Bronchial lymph node (tissue), 1 donor: Measurements from ENCODE around the gene STAT4.

DNA sequence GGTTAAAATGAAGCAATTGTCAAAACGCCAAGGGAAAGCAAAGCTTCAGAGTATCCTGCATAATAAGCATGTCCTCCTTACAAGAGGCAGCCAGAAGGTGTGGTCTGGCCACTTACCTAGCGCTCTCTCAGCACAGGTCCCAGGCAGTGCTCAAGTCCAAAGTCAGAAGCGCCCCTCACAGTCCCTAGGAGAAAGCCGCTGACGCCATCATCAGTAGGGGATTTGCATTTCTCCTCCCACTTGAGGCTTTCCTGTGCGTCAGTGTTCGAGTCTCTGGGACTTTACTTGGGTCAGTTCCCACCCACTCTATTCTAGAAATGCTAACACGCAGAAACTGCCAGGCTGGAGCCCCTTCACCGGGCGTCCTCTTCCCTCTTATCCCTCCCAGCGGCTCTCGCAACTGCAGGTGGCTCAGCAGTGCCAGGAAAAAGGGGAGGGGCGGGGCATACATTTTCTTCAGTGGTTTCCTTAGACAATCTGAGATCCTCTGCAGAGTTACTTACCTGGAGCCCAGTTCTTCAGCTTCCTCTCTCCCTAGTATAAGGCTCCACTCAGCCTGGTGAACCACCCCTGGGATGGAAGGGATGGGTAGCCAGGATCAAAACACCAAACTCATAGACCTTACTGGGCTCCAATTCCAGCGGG lies at the start of gene STAT4:
Gene STAT4, minus strand, starts transcription at position 164 of the 645 bp plus-strand sequence.
- PRO-cap = bidirectional peak, plus-strand start at position 330 of the sequence, minus-strand start at position 129 of the sequence; bidirectional peak, plus-strand start at position 492 of the sequence, minus-strand start at position 382 of the sequence

DNA sequence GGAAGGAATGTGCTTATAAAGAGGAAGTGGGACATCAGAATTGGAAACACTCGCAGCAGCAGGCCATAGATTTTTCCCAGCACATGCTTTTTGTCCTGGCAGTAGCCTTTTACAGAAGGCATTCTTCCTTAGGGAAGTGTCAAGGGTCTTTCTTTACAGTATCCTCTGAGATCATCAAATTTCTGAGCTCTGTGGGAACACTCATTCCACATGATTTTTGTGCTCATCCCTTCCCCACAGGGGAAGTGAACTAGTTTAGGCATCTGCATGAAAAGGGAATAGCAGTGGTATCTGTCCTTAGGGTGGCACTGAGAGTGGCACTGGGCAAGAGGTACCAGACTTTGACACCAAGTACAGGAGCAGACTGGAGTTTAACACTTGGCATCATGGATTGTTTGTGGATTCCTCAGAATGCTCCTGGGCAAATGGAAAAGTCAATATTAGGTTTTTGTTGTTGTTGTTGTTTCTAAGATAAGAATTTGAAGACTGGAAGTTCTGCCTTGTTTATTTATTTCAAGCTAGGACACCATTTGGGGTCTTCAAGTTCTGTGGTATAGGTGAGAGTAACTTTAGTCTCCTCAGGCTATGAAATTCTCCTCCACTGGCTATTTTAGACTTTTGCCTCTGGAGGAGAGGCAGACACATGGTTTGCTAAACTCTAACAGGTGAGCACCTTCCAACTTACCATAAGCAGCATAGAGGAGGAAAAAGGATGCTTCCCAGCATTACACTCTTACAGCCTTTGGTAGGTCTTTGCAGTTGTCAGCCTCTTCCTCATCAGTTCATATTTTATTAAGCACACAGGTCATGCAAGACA lies 4.2 kb downstream of the MYO1B start:
- PRO-cap = no peak

GRCh38 chr2:191262875-191263799 lies 17.9 kb downstream of the MYO1B start:
- PRO-cap = no peak

DNA sequence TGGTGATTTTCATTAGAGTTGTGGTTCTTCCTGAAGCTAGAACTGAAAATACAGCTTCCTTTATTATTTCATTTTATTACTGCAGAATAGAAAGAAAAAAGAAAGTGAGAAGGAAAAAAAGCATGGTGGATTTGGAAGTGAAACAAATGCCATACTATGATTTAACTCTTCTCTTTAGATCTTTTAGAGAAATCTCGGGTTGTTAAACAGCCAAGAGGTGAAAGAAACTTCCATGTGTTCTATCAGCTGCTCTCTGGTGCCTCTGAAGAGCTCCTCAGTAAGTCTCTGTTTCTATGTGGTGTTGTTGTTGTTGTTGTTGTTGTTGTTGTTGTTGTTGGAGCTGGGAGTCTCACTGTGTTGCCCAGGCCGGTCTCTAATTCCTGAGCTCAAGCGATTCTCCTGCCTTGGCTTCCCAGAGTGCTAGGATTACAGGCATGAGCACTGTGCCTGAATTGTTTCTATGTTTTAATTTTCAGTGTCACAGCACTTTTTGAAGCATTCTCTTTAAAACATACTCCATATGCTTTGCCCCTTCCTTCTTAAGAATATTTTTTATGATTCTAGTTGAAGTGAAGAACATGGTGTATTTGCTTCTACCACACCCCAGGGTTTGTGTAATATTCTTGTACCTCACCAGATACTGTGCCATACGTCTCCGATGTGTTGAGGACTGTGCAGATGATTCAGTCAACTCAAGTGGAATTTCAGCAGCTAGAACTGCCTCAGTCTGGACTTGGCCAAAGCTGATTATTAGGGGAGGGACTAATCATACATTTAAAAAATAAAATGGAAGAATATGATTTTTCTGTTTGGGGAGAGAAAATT lies 115.5 kb downstream of the MYO1B start:
- PRO-cap = no peak

- PRO-cap = no peak
These were observed 215.5 kb upstream of the NABP1 start for GRCh38 chr2:191462381-191462798.

GRCh38 chr2:191683033-191683988 lies 5.4 kb downstream of the NABP1 start:
- PRO-cap = no peak

- PRO-cap = no peak
These were observed 6.1 kb downstream of the NABP1 start for GRCh38 chr2:191683989-191684459.

DNA sequence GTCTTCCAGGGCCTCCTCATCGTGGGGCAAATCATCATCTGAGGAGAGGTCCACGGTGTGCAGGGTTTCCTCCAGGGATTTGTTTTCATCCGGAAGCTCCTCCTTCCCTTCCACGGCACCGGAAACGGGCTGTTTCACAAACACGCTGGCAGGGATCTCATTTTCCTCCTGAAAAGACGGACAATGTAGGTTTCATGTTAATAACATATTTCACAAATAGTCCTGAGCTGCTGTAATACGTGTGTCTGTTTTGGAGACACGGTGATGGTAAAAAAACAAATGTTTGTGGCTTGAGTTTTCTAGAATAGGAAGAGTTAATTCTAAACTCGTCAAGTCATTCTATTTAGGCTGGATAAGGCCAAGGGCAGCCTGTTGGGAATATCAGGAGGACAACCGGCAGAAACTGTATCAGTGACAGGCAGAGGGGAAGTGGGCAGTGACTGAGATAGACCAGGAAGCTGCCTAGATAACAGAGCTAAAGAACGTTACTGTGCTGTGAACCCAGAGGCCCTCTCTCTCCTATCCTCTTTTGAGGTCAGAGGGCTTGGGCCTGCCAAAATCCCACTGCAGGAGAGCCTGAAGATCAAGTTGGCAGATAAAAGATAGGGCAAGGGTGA lies 10.2 kb downstream of the CAVIN2 start:
- PRO-cap = no peak

GRCh38 chr2:191846087-191846851 lies 619 bp downstream of the CAVIN2 start:
- PRO-cap = unidirectional peak, minus-strand start at chr2:191846513

GRCh38 chr2:193502307-193503276 lies 1307.9 kb upstream of the TMEFF2 start:
- PRO-cap = no peak

DNA sequence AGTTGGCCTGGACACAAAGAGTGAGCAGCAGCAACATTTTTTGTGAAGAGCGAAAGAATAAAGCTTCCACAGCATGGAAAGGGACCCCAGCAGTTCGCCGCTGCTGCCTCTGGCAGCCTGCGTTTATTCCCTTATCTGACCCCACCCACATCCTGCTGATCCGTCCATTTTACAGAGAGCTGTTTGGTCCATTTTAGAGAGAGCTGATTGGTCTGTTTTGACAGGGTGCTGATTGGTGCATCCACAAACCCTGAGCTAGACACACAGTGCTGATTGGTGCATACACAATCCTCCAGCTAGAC lies 1567.1 kb upstream of the SLC39A10 start:
- PRO-cap = no peak

DNA sequence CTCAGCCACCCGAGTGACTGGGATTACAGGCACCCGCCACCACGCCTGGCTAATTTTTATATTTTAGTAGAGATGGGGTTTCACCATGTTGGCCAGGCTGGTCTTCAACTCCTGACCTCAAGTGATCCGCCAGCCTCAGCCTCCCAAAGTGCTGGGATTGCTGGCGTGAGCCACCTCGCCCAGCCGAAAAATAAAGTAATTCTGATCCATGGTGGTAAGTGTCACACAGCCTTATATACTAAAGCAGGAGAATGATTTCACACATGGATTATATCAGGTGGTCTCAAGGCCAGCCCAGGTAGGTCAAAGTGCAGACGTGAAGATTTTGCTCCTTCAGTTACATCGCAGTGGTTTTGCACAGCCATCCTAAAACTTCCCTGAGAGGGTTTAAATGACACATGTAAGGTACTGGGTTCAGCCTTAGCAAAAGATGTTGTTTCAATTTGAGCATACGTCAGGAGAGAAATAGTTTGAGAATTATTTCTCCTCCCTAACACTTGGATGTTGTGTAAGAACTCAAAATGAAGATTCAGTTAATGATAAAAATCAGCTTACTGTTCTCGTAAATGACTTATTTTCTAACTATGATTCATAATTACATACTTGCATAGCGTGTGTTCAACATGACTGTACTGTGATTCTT lies 93.1 kb upstream of the SLC39A10 start:
- PRO-cap = no peak

DNA sequence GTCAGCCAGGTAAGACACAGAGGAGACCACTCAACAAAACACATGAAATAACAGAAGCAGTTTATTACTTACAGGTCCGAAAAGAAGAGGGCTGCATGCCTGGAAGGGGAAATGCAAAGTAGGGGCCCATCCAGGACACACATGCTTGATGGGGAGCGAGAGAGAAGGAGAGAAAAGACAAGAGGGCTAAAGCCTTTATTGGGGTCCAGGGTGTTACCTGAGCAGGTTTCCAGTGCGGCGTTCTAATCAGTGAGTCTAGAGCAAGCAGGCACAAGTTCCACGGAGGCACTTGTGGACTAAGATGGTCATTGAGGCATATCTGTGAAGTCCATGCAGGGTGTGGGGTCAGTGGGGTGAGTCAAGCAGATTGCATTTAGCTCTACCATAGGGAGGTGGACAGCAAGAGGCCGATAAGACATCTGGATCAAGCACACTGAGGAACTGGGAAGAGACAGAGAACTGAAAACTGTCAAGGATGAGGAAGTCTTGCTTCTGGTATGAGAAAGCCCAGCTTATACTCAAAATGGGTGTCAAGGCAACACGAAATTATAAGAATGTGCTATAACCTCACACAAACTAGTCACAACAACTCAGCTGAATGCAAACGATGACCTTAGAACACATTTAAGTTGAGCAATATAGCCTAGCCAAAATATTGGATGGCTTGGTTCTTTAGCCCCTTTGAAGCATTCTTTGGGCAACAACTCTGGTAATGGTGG lies 61.2 kb upstream of the SLC39A10 start:
- PRO-cap = no peak

DNA sequence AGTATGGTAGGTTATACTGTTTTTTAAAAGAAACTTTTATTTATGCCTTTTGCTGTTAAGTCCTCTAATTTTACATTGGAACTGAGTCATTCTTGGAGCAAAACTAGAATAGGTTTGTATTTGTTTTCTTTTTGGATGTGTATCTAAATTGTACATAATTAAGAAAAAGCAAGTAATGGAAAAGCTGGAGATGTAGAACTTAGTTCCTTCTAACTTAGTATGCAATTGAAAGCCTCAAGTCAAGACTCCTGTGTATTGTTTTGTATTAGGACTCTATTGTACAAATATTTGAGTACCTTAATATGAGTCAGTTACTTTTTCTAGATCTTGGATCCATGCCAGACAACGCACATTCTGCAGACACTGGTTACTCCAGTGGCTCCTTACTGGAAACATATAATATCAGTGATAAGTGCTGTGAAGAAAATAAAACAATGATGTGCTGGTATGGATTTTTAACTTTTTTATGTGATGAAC lies 1.4 kb downstream of the SLC39A10 start:
- PRO-cap = no peak

DNA sequence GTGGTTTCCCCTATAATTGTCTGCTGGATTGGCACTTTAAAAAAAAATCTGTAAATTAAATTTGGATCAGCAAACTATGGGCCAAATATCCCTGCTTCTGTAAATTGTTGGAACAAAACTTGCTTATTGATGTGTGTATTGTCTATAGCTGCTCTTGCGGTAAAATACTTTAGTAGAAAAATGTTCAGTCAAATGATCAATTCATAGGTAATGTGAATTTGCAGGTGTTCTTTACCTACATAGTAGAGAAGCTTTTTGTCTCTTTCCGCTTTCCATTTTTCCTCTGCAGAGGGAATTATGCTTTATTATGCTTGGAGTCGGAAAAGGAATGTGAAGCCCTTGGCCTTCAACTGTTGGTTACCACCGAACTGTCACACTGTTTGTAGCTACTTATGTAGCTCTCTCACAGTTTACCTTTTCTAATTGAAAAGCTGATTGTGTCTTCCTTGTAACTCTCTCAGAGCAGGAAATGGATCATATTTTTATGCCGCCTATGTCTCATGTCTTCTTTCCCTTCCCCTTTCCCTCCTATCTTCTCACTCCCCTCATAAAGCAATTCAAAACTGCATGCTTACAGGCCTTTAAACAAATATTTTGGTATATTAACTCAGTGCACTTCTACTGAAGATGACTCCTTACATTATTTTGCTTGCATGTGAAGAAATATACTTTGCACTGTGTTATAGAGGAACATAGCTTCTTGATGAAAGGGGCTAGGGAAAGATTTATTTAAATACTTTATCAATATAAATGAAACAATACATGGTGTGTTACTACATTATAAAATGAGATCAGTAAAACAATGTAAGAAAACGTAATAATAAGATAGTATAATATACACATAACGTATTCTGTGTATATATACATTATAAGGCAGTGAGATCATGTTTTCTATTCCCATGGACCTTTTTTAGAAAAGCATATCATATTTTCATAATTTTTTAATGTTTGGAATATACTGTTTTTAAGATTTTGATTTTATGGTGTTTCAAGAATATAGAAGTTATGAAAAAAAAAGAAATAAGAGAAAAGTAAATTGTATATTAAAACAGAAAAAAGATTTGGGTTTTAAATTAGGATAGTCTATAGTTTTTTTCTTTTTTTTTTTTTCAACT lies 6.0 kb downstream of the SLC39A10 start:
- PRO-cap = no peak

DNA sequence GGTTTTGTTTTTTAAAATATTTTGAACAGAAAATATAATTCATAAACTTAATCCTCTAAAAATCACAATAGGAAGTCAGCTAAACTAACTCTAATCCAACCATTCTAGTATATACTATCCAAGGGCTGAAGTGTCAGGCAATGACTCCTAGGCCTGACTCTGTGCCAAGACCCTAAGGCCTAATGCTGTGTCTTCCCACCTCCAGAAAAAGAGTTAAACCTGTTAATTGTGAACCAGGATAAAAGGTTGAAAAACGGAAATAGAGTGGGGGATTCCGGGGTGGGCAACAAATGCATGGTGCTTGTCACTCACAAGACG lies 3.3 kb downstream of the STK17B start:
- PRO-cap = bidirectional peak, plus-strand start outside the sequence, minus-strand start at position 215 of the sequence

- PRO-cap = no peak
These were observed 639 bp upstream of the STK17B start for GRCh38 chr2:196171996-196172437.

DNA sequence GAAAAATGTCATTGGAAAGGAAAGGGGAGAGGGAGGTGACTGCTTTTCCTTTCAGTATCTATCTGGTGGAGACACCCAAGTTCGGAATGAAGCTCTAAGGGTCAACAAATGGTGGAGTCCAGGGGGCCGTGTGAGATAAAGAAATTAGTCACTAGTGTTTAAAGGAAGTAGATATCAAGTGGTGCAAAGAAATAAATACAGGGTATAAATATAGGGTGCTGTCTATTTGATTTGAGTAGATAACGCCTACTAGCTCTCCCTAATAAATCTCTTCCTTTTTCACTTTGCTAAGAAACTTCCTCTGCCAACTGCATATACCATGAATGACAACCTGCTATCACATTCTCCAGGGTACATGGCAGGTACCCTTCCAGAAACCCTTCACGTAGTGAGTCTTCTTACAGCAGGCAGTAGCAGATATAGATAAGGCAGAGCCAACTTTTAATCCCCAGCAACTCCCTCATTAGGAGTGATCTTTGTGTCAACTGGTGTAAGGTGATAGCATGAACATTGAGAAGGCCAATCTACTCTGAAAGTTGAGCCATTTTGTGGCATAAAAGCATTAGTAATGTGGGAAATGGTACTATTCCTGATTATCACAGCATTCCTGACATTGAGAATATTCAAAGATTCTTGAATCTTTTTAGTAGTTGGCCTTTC lies 5.6 kb upstream of the STK17B start:
- PRO-cap = no peak

- PRO-cap = bidirectional peak, plus-strand start at chr2:196260116, minus-strand start at chr2:196260013
These were observed 88.6 kb upstream of the STK17B start for GRCh38 chr2:196259838-196260573.

GRCh38 chr2:196262923-196263921 lies 91.8 kb upstream of the STK17B start:
- PRO-cap = bidirectional peak, plus-strand start at chr2:196263441, minus-strand start at chr2:196263248